Parotid gland (tissue), 1 donor: Measurements from ENCODE around the genes CFAP410 and KRTAP10-9.

DNA sequence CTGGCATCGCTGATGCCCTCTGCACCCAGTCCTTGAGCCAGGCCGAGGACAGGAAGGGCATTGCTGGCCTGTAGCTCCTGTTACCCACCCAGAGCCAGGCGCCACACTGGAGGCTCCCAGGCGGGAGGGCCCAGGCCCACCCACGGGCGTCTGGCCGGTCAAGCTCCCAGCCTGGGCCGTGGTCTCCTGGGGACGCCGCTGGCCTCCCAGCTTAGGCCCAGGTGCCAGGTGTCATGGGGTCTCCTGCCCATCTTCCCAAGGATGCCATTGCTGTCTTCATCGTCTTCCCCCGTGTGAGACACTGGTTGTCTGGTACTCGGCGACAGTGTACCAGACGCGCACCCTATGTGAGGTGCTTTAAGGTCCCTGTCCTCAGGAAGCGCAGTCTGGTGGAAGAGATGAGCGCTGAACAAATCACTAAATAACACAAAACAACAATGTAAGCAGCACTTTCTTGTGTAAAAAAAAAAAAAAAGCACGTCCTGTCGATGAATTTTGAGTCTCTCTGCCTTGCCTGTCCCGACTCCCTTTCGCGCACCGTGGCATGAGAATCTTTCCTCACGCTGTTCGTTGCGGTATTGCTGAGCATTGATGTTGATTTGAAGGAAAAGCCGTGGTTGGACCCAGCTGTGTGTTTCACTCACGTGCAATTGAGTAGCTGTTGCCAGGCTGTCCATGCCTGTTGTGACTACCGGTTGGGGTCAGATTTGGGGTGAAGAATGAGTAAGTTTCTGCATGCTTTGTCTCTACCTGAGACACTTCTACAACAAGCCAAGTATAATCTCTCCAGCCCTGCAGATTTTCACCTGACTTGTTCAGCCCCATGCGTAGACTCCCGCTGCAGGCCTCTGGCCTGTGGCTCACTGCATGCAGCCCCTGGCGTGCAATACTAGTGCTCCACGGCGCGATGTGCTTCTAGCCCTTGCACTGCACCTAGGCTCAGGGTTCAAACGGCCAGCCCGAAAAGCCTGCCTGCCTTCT, 26.9 kb upstream of the TRAPPC10 start:
- PRO-cap, result no peak

DNA sequence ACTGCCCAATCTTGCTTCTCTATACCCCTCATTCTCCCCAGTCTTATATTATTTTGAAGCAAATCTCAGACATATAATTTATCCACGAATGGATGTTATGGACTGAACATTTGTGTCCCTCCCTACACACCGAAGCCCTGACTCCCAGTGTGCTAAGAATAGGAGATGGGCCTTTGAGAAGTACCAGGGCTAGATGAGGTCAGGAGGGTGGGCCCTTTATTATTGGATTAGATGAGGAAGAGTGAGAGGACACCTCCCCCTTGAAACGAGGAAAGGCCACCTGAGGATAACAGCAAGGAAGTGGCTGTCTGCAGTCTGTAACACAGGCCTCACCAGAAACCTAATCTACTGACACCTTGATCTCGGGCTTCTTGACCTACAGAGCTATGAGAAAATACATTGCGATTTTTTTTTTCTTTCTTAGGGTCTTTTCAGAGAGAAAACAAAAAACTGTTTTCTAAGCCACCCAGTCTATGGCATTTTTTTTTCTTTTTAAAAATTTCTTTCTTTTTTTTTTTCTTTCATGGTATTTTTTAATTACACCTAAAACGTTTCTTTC, 9.5 kb downstream of the TRAPPC10 start:
- PRO-cap, result no peak

GRCh38 chr21:44153815-44154197, 20.3 kb downstream of the GATD3 start:
- PRO-cap, result no peak

DNA sequence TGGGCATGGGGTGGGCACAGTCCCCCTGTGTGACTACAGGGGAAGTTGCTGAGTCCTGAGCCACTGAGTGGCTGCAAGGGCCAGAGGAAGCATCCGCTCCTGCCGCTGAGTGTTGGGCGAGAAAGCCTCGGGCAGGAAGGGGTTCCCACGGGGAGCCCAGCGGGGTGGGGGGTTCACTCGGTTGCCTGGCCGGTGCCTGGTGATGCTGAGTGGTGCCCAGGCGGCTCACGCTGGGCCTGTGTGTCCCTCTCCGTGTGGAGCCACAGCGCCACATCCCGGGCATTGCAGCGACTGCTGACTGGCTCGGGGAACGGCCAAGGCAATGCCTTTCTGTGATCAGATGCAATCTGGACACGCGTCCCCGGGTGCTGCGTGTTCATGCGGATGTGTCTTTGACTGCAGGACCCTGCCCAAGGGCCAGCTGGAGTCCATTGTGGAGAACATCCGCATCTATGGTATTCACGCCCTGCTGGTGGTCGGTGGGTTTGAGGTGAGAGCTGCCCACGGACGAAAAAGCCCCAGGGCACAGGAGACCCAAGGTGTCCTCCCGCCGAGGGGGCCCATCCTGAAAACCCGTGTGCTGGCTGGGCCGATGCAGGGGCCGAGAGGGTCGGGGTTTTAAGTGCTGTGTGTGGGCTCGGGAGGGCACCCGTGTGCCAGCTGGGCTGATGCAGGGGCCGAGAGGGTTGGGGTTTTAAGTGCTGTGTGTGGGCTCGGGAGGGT, 16.5 kb downstream of the CFAP410 start:
- PRO-cap, result no peak

DNA sequence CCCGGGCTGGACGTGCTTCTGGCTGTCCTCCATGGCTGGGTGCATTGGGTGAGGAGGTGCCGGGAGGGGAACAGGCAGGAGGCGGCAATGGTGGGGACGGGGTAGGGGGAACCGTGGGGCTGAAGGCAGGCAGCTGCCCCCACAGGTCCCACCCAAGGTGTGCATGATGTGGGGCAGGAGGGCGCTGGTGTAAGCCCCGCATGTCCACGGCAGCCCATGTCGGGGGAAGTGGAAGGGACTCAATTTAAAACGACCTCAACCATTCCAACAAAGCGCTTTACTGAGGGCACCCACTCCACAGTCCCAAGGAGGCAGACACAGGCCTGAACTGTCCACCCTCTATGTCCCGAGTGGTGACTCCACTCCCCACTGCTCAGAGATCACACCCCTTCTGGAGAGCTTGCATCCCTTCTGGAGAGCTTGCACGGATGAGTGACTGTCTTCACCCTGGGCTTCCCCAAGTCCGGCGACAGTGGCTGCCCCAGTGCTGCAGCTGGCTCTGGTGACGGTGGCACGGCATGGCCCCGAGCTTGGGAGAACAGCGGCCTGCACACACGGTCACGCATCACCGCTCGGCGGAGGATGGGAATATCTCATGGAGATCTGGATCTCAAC, 10.4 kb downstream of the CFAP410 start:
- PRO-cap, result no peak

DNA sequence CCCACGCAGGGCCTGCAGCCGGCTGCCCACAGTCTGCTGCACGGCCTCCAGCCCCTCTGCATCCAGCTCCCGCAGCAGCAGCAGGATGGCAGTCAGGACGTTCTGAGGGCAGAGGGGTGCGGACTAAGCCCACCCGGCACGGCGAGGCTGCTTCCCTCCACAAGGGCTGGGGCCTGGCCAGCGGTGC, 9.1 kb downstream of the CFAP410 start:
- PRO-cap, result no peak

- PRO-cap, result unidirectional peak, minus-strand start at chr21:44338757
These were observed 946 bp downstream of the CFAP410 start for GRCh38 chr21:44338038-44338850.

- PRO-cap, result unidirectional peak, plus-strand start at chr21:44339151; bidirectional peak, plus-strand start at chr21:44339451, minus-strand start at chr21:44339384
These were observed at the start of gene CFAP410 for GRCh38 chr21:44338851-44339640. Gene CFAP410, minus strand, starts transcription at chr21:44339390.

DNA sequence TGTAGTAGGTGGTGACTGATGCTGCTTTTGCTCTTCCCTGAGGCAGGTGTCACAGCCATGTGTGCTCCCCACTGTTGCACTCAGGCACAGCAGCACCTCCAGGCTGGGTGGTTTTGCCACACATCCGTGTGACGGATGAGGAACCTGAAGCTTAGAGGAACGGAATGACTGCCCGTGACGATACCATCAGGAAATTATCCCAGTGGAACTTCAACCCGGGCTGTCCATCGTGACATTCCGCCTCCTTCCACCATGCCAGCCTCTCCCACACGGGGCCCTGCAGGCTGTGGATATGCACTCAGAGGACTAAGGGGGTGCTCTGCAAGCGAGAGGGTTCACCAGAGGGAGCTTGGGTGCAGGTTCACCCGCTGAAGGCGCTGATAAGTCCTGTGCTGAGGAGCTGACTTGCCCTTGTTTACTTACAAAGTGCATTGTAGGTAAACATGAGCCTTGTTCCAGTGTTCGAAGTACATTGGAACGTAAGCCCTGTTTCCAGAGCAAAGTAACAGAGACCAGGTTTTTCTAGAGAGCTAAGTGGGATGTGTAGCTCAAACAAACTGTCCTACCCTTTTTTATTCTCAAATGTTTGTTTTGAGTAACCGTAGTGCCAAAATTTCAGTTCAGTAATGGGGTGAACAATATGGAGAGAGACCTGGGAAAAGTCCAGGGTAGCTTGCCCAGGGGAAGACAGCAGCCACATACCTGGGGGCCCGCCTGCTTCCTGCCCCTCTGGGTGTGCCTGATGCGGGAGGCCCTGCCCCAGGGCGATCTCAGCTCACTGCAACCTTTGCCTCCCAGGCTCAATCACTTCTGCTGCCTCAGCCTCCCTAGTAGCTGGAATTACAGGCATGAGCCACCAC, 2.4 kb downstream of the LRRC3 start:
- PRO-cap, result no peak

GRCh38 chr21:44483274-44483770, 28.0 kb downstream of the LRRC3 start:
- PRO-cap, result no peak

GRCh38 chr21:44517128-44517789, 22.7 kb downstream of the KRTAP10-1 start:
- PRO-cap, result no peak

GRCh38 chr21:44618727-44619455, 7.0 kb downstream of the KRTAP10-8 start:
- PRO-cap, result no peak

DNA sequence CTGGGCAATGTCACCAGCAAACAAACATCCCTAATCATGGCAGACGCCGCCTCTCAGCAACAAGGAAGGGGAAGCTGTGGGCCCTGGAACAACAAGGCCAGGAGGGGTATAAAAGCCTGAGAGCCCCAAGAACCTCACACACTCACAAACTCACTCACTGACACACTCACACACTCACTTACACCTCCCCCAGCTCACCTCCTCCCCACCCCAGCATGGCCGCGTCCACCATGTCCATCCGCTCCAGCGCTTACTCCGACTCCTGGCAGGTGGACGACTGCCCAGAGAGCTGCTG, at the start of gene KRTAP10-9:
Gene KRTAP10-9 (plus strand): TSS at position 137 of the 295 bp plus-strand sequence.
- PRO-cap, result no peak

DNA sequence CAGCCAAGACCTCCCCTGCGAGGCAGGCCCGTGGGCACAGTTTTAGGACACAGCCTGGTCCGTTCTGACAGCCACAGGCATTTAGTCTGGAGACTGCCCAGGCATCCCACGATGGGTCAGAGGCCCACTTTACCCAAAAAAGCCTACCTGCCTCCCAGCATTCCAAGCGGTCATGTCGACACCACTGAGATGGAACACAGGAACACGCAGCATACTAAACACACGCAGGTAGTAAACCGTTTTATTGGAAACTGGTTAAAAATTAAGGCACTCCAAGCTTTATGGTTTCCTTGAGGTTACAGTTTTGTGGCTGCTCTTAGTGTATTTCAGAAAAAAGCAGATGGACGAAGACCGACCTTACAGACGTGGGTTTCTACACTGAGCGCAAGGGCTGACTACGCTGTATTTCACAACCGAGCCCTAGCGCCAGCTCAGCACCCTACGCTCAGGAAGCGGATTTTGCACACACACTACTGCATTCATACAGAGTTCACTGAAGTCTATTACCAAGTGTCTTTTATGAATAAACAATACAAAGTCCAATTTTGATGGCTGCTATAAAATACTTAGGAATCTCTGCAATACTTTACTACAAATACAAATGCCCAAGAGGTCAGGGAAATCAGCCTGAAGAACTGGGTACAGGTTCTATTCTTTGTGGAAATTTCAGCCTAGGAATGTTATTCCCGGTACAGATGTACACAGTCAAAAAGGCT, 24.0 kb downstream of the PTTG1IP start:
- PRO-cap, result no peak

DNA sequence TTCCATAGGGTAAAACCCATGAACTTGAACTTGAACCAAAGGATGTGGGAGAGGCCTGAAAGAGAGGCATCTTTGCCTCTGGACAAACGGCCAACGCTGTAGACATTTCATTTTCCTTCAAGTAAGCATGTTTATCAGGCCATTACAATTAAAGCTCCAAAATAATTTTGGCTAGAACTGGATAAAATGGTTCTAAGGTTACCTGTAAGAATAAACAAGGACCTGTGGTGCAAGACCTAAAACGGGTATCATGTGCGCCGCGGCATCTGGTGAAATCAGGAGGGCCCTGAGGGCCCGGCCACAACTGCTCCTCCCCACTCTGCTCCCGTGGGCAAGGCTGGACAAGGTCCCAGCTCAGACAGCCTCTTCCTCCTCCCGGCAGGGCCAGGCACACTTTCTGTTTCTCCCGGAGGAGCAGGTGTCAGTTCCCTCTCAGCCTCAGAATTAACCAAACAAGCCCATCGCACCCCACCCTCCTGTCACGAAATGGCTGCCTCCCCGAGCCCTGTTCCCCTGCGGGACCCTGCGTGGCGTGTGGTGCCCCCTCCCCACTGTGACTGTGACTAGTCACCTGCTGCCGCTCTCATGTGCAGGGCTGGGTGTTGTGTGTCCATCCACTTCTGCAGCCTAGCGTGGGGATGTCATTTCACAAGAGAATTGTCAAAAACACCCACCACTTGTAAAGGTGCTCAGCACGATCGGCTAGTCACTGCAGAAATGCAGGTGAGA, 15.2 kb downstream of the PTTG1IP start:
- PRO-cap, result no peak

DNA sequence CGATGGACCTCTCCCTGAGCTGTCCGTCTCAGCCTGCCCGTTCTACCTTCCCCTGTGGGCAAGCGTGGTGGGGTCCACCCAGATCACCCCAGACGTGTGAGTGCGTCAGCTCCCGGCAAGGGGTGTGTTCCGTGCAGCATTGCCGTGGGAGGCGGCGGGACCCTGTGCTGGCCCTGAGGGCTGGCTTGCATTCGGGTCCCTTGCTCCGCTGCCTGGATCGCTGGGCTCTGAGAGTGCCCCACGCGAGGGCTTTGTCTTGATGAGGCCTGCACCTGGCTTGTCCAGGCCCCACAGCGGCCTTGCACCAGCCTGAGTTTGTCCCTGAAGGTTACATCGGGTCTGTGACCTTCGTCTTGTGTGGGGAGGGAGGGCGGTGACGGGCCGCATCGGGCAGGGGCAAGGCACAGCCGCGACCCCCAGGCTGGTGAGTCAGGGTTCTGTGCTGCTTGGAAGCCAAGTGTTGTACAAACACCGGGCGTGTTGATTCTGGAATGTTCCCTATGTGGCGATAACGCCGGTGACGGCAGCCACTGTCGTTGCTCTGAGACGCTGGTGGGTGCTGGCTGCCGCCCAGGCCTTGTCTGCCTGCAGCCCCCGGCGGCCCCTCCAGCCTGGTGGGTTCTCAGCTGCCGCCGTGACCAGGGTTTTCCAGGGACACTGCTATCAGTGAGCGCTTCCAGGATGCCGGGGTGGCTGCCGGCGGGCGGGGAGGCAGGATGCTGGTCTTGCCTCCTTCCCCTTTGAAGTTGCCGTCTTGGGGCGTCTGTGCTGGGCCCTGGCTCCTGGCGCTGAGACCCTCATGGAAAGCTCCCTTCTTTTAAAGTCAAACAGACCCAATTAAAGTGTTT, 42.9 kb downstream of the SLX9 start:
- PRO-cap, result no peak

- PRO-cap, result no peak
These were observed 55.8 kb upstream of the ADARB1 start for GRCh38 chr21:45018136-45019469.

DNA sequence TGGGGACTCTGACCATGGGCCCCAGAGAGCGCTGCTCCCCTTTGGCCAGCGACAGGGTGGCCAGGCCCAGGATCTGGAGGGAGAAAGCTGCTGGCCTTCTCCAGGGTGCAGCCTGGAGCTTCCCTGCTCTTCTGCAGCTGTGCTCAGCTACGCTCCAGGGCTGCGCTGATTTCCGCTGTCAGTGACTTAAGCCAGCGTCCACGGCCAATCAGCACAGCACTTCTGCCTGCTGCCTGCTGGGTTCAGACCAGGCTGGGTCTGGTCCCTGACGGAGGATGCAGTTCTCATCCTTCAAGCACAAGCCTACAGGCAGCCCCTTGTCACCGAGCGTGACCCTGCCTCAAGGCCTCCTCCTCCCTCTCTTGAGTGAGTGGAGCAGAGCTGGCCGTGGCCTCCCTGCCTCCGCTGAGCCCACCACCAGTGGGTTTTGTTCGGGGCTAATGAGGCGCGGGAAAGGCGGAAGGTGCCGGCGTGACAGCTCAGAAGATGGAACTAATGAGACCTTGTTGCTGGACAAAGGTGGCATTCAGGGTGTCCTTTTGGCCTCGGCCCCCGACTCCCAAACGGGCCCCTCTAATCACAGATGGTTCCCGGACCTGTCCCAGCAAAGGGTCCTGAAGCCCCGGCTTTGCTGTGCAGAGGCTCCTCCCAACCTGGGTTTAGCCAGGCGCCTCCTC, 44.7 kb upstream of the ADARB1 start:
- PRO-cap, result no peak

DNA sequence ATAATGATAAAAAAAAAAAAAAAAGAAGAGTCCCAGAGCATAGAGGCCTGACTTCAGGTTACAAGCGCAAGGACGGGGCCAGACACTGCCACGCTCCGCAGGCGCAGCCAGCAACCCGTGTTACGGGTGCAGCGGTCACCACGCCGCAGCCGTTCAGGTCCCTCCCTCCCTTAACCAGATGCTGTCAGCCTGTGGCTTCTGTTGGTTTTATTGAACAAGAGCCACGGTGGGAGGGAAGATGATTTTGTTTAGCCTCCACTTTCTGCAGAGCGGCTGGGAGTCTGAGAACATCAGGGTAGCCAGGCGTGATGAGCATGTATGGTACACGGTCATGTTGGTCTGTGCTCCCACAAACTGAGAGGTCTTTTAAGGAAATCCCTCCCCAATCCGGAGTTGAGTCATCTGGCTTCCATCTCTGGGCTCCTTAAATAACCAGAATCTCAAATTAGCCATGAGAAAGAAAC, 18.5 kb upstream of the ADARB1 start:
- PRO-cap, result no peak

DNA sequence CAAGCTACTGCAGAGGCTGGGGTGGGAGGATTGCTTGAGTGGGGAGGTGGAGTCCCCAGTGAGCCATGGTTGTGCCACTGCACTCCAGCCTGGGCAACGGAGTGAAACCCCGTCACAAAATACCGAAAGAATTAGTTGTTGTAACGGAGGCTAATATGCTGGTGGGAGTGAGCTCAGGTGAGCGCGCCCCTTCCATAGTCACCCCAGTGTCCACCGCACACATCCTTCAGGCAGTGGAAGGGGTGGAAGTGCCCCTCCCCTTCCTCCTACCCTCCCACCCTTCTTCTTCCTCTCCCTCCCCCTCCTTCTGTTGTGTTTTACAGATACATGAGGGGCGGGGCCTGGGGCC, 10.4 kb upstream of the ADARB1 start:
- PRO-cap, result no peak